SEM (cell line): ENCODE measurements around the gene ZCCHC8.

GRCh38 chr12:121538312-121538622 lies 42.6 kb downstream of the KDM2B start:
- PRO-cap: no peak

DNA sequence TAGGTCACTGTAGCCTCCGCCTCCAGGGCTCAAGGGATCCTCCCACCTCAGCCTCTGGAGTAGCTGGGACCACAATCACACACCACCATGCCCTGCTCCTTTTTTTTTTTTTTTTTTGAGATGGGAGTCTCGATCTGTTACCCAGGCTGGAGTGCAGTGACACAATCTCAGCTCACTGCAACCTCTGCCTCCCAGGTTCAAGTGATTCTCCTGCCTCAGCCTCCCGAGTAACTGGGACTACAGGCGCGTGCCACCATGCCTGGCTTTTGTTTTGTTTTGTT lies 16.7 kb downstream of the RHOF start:
- PRO-cap: no peak

DNA sequence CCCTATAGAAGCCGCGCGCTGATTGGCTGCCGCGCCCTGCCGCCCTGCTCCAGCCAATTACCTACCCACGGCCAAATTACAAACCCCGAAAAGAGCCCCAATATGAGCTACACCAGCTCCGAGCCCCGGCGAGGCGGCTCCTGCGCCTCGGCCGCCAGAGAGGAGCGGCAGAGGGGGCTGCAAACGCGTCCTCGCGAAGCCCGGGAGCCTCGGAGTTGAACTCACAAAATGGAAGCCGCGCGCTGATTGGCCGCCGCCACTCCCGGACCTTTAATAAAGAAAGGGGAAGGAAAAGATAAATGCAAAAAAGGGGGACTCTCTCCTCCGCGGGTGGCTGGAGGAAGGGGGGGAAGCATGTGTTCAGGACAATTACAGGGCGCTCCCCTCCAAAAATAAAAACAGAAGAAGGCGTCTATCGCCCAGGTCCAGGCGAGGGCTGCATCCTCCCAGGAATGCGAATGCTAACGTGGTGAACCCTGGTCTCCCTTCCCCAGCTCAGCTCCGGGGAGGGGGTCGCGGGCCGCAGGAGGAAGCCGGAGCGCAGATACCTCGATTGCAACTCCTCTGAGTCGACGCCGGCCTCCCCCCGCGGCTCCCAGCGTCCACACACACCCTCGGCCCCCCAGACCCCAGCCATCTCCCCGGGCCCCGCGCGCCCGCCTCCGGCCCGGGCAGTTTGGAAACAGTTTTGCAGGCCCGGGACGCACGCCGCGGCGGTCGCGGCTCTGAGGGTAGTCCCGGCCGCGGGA lies 653 bp upstream of the SETD1B start:
- PRO-cap: bidirectional peak, plus-strand start at position 110 of the sequence, minus-strand start outside the sequence; bidirectional peak, plus-strand start at position 674 of the sequence, minus-strand start at position 663 of the sequence

GRCh38 chr12:121805764-121806293 lies 2.0 kb downstream of the SETD1B start:
- PRO-cap: no peak

- PRO-cap: no peak
These were observed 6.5 kb downstream of the SETD1B start for GRCh38 chr12:121810255-121810835.

DNA sequence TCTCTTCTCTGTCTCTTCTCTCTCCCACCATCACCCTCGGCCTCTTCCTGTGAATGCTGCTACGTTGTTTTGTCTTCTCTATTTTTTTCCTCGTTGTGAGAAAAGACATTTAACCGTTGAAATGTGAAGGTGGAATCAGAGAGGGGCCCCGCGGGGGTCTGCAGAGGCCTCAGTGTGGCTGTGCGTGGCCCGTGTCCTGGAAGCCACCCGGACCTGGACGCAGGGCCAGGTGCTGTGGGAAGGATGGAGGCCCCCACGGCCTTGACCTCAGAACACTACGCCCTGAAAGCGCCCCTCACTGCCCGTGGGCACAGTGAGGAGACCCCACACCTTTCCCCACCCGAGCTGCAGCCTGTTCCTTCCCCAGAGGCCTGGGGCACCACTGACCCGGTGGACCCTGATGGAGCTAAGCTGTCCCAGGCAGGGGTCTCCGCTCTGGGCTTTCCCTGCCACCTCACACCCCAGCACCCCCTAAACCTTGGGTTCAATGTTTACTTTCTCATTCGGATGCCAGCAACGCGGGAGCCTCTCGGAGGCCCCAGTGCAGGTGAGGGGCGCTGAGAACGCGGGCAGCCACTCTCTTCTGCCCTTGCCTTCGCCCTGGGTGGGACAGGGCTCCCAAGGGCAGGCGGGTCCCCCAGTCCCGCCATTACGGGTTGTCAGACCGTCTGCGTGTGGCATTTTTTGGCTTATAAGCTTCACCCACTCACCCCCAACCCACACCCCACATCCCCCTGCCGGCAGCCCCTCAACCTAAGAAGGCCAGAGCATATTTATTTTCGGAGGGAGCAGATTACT lies 26.9 kb downstream of the SETD1B start:
- PRO-cap: no peak

DNA sequence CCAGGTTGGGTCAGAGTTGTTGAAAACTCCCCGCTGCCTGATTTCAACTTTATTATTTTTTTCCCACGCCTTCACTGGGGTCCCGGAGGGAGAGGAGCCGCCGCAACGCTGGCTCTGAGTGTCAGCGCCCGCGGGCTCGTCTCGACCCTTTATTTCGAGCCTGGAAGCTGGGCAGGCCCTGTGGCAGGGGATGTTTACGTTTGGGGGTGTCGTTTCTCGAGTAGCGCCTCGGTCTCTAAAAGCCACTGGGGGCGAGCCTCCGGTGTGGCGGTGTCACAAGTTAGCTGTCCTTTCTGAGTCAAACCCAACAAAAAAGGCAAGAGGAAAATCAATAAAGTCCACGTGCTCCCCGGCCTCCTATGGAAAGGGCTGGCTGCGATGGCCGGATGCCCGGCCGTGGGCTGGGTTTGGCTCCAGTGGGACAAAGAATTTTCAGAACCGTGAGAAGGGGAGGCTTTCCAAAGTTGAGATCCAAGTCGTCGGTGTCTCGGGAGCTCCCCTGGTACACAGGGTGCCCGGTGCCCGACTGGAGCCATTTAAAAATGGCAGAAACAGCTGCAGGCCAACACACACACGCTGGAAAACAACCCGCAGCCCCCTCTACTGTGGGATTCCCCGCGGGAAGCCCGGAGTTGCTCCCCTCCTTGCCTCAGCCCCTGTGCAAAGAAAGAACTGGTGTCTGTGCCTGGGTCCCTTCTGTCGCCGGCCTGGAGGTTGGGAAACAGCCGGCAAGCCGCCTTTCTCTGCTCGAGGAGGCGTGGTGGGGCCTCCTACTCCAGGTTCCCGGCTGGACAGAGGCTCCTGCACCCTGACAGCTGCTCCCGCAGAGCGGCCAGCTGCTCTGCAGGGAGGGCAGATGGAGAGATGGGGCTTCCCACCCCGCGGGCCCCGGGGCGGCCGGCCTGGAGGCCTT lies 1.8 kb downstream of the BCL7A start:
- PRO-cap: bidirectional peak, plus-strand start at position 470 of the sequence, minus-strand start at position 123 of the sequence

- PRO-cap: unidirectional peak, minus-strand start at chr12:122024509
These were observed 2.5 kb downstream of the BCL7A start for GRCh38 chr12:122024105-122024663.

- PRO-cap: no peak
These were observed 27.4 kb upstream of the MLXIP start for GRCh38 chr12:122051106-122051621.

GRCh38 chr12:122077011-122077625 lies 1.4 kb upstream of the MLXIP start:
- PRO-cap: no peak

DNA sequence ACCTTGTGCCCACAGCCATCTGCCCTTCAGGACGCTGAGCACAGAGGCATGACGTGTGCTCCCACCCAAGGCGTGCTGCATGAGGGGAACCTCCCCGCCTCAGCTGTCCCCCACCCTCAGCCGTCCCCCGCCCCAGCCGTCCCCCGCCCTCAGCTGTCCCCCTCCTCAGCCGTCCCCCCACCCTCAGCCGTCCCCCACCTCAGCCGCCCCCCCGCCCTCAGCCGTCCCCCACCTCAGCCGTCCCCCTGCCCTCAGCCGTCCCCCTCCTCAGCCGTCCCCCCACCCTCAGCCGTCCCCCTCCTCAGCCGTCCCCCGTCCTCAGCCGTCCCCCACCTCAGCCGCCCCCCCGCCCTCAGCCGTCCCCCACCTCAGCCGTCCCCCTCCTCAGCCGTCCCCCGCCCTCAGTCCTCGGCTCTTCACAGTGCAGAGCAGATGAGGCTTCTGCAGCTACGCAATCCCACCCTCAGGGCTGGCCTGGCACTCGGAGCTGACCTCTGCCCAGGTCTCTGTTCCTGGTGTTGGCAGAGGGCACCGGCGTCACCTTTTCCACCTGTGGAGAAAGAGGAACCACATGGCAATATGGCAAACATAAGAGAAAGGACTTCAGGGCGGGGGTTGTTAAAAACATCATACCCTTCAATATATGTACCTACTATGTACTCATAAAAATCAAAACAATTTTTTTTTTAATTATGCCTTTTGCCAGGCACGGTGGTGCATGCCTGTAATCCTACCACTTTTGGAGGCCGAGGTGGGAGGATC lies 45.7 kb downstream of the MLXIP start:
- PRO-cap: no peak

DNA sequence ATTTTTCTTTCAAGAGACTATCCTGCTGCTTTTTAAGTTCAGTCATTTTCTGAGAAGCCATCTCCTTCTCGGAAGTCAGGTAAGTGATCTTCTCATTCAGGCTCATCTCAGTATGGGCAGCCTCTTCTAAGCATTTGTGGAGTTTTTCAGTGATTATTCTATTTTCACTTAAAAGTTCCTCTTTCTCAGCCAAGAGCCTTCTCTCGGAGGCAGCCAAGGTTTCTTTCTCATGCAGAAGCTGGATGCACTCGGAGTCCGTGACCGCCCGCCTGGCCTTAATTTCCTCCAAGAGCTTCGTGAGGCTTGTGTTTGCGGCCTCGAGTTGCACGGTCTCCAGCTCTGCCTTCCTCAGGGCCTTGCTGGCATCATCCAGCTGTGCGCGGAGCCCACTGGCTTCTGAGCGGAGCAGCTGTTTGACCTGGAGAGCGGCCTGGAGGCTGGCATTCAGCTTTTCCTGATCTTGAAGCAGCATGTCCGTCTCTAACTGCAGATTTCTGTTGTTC lies 56.9 kb upstream of the VPS33A start:
- PRO-cap: no peak

GRCh38 chr12:122333836-122334579 lies 67.7 kb upstream of the VPS33A start:
- PRO-cap: no peak

DNA sequence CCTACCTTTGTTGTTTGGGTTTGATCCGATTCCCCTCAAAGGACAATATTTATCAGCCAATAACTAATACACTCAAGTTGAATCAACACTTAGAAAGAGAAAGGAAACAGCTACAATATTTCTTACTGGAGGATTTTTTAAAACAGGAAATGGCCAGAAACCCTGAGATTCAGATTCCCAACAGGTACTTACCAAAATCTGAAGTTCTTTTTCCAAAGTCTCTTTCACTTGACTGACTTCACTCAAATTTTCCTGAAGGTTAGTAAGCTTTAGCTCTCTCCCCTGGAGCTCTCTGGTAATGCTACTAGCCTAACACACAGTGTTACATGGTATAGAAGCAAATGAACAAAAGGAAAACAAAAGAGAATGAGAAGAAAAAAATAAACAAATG lies 70.1 kb upstream of the VPS33A start:
- PRO-cap: no peak

DNA sequence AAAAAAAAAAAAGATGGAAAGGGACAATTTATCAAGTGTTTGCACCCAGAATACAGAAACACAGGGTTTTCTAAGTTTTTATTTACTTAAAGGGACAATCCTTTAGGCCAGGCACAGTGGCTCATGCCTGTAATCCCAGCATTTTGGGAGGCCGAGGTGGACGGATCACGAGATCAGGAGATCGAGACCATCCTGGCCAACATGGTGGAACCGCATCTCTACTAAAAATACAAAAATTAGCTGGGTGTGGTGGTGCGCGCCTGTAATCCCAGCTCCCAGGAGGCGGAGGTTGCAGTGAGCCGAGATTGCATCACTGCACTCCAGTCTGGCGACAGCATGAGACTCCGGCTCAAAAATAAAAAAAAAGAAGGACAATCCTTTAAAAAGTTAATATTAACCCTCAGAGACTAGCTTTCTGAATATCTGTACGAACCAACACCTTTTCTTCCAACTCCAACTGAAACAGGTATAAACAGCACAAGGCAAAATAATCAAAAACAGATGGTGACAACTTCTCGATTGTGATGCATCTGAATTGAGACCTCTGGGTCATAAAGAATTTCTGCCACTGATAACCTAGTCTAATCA lies 27.9 kb downstream of the CLIP1 start:
- PRO-cap: no peak

DNA sequence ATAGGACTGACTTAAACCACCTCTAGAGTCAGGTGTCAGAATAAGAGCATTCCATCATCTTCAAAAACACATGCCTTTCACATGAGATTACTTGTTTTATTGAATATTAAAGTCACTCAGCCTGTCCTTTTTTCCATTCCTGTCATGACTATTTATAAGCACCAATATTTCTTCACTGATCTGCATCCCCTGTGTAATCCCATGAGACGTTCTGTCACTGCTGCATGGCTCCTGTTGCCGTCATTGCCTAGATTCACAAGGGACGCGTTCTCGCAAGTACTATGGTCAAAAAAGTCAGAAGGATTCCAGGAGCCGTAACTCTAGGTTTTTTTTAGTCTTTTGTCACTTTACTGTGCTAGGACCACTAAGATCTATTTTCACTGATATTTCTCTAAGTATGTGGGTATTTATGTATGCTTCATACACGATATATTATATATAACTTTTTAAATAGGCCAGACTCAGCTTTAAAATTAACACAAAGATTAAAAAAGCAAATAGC lies 17.4 kb downstream of the CLIP1 start:
- PRO-cap: bidirectional peak, plus-strand start at position 256 of the sequence, minus-strand start at position 150 of the sequence

DNA sequence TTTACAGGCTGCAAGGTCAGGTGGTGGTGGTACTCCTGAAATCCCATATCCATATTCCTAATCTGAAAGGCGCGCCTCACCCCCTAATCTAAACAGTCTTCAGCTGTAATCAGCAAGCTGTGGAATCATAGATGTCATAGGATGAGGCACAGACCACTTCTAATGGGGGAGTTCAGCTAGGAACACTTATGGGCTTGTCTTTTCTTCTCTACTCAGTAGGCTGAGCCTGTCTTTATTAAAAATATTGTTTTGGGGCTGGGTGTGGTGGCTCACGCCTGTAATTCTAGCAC lies 1.3 kb upstream of the CLIP1 start:
- PRO-cap: bidirectional peak, plus-strand start at position 139 of the sequence, minus-strand start outside the sequence

- PRO-cap: no peak
These were observed 16.8 kb downstream of the ZCCHC8 start for GRCh38 chr12:122483723-122484625.

DNA sequence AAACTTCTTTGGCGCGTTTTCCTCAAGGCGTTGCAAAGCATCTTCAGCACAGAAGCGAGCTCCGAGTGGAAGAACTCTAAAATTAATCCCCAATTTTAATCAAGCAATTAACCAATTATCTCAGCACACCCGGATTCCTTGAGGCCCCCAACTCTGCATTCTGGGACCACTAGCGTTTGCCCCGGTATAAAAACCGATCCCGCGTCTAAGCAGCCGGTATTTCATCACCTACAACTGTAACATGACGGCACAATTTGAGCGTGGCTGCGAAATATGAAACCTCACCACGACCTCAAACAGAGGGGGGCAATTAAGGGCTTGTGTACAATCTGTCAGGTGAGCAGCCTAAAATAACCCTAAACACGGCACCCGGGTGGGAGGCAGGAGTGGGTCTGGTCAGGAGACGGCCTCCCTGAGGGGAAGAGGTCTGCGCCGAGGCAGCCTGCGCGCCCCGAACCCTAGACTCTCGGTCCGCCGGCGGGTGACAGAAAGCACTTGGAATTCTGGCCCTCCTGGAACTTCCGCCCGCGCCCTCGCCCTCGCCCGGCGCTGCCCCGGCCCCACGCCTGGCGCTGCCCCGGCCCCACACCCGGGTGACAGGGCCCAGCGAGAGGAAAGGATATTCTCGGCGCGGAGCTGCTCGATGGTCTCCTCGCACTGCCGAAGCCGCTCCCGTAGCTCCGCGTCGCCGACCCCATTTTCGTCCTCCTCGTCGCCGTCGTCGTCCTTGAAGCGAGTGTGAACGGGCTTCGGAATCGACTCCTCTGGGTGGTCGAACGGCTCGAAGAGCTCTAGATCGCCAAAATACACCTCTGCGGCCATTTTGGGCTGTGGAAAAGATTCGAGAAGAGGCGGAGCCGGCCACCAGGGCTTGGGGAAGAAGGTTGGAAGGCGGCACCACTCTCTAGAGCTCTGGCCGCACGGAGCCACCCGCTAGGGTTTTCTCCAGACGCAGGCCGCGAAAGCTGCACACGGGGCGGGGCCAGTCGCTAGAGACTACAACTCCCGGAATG lies at the start of gene ZCCHC8:
Gene ZCCHC8, minus strand, starts transcription at position 914 of the 1,013 bp plus-strand sequence.
- PRO-cap: bidirectional peak, plus-strand start at position 216 of the sequence, minus-strand start at position 162 of the sequence; bidirectional peak, plus-strand start at position 493 of the sequence, minus-strand start at position 468 of the sequence; bidirectional peak, plus-strand start outside the sequence, minus-strand start at position 914 of the sequence

- PRO-cap: no peak
These were observed 6.6 kb downstream of the HIP1R start for GRCh38 chr12:122841504-122842604.